Bronchial epithelial cell (primary cell): ENCODE results near the genes EIF2AK2 and CEBPZOS.

GRCh38 chr2:33598203-33599129 is 633 bp downstream of the FAM98A start:
- RRBS, 2 experiments = under 1 to 2% methylated on average over 5 of the region's 27 CpGs

DNA sequence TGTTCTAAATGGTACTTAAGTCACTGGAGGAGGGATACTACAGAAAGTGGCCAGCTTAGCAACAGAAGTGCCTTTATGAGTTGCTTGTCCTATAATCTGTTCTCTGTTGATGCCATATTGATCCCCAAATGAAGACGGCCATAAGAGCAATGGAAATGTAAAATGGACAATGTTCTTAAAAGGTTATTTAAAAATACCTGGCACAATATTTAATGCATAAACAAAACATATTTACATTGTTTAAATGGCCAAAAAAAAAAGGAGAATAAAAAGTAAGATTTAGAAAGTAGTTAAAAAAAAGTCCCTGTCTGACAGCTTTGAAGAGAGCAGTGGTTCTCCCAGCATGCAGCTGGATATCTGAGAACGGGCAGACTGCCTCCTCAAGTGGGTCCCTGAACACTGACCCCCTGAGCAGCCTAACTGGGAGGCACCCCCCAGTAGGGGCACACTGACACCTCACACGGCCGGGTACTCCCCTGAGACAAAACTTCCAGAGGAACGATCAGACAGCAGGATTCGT is 258.2 kb upstream of the CRIM1 start:
- RRBS, 2 experiments = no CpG with 5 or more reads among the region's 6 CpGs

GRCh38 chr2:36356663-36356752 is 930 bp downstream of the CRIM1 start:
- RRBS, 2 experiments = no CpG with 5 or more reads among the region's 9 CpGs

- RRBS, 2 experiments = no CpG with 5 or more reads among the region's 2 CpGs
Observed at GRCh38 chr2:36357890-36358294, 2.3 kb downstream of the CRIM1 start.

- RRBS, 2 experiments = no CpG with 5 or more reads among the region's 8 CpGs
Observed at GRCh38 chr2:36364807-36365457, 9.4 kb downstream of the CRIM1 start.

DNA sequence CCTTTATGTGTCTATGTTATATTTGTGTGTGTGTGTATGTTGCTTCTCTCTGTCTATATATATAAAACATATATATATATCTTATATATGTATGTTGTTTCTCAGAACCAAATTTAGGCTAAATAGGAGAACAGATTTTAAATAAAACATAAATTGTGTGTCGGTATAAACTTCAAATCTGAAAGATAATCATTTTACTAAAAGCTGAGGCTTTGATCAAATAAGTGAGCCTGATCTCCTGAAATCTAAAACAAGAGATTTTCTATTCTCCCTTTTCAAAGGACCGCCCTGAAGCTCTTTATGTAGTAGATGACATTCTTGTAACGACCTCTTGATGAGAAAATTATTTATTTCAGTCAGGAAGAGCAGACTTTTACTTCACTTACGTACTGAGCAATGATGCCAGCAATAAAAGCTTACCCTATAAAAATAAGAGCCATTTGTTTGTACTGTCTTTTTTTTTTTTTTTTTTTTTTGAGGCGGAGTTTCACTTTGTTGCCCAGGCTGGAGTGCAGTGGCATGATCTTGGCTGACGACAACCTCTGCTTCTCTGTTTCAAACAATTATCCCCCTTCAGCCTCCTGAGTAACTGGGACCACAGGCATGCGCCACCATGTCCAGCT is 39.1 kb downstream of the CRIM1 start:
- RRBS, 2 experiments = no CpG with 5 or more reads among the region's 7 CpGs

DNA sequence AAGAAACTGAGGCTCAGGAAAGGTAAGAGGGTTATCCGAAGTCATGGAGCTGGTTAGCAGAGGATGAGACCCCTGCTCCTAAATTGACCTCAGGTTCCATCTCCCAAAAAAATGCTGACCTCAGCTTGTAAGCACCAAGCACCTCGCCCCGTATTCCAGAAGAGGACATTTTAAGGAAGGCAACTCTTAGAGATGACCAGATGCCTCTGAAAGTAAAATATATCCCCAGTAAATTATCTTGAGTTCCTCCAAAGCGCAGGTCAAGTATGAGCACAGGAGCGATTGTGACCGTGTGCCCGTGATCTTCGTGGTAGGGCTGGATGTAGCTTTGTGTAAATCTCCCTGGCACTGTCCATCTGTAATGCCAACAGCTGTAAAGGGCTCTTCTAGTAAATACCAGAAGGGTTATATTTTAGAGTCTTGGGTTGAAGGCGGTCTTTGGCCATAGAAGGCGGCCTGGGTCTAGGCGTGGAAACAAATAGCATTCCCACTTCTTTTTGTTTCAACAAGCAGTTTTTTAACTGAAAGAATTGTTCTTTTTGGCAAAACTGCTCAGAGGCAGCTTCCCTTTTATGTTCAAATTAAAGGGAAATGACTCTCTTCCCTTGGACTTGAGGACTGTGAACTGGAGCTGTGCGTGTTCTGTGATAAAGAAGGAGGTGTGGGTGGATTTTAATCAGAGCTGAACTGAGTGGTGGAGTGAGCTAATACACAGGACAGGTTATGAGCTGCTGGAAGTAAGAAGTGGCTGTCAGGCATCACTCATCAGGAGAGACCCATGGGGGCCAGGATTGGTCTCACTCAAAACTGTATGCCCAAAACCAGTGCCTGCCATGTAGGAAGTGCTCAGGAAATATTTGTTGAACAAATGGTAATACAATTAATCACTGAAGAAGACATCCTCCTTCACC is 56.3 kb downstream of the FEZ2 start:
- RRBS, 2 experiments = no CpG with 5 or more reads among the region's 12 CpGs

- RRBS, 2 experiments = no CpG with 5 or more reads among the region's 4 CpGs
Observed at GRCh38 chr2:36548063-36548893, 49.7 kb downstream of the FEZ2 start.

DNA sequence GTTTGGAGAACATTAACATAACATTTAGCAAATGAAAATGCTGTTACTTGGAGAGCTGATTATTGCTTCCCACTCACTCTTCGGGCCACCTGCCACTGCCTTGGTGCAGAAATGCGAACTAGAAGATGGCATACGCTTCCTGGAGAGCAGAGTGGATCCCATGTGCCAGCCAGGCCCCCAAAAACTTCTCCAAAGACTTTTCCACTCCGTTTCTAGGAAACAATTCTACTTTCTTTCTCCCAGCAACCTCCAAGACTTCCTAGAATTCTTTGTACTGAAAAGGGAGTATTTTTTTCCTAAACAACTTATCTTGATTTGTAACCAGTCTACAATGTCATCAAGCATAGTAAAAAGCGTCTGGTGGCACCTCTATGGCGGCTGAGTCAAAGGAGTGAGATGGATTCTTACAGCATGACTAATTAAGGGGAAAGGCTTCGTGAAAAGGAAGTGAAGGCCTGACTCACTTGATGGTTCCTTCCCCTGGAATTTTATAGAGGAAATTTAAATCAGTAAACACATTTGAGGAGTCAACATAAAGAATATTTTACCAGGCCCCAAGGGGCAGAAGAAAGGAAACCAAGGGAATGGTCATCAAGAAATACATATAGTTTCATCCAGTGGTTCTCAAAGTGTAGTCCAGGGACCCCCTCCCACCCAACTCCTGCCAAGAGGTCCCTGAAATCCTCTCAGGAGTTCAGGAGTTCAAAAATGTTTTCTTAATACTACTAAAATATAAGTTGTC is 36.5 kb downstream of the FEZ2 start:
- RRBS, 2 experiments = no CpG with 5 or more reads among the region's 7 CpGs

GRCh38 chr2:36782200-36782744 is 85.8 kb downstream of the VIT start:
- RRBS, 2 experiments = no CpG with 5 or more reads among the region's 16 CpGs

GRCh38 chr2:36893884-36894111 is 72.5 kb downstream of the STRN start:
- RRBS, 2 experiments = no CpG with 5 or more reads among the region's 3 CpGs

DNA sequence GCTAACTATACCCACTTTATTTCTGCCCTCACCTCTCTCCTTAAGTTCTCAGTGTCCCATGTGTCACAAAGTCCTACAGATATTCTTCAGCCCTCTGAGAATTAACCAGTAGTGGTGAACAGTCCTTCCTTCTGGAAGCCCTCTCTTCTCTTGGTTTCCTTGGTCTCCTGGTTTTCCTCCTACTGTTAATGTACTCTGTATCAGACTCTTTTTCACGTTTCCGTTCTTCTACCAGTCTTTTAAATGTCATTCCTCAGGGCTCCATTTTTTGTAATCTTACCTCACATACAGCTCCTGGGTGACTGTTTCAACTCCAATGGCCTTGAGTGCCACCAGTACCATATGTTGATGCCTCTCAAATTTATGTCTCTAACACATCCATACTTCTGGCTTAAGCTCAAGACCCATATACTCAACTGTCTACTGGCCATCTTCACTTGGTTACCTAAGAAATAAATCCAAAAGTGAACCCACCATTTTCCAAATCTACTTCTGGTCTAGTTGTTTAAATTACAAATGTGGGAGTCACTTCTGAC is 53.9 kb downstream of the STRN start:
- RRBS, 2 experiments = no CpG with 5 or more reads among the region's 2 CpGs

DNA sequence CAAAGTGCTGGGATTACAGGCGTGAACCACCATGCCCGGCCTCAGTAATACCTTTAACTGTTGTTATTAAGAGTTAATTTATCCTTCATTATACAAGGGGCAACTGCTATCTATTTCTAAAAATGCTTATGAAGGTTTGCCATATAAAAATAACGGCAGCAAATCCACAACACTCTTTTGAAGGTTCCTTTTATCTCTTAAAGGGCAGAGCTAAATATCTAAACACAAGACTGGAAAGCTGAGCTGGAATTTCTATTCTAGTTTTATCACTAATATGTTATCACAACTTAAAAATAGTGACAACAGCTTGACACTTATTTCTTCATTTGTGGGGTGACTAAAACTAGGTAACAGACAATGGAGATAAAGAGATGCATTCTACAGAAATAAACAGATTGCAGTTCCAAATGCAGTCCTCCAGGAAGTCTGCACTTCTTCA is 53.8 kb upstream of the STRN start:
- RRBS, 2 experiments = no CpG with 5 or more reads among the region's 3 CpGs

DNA sequence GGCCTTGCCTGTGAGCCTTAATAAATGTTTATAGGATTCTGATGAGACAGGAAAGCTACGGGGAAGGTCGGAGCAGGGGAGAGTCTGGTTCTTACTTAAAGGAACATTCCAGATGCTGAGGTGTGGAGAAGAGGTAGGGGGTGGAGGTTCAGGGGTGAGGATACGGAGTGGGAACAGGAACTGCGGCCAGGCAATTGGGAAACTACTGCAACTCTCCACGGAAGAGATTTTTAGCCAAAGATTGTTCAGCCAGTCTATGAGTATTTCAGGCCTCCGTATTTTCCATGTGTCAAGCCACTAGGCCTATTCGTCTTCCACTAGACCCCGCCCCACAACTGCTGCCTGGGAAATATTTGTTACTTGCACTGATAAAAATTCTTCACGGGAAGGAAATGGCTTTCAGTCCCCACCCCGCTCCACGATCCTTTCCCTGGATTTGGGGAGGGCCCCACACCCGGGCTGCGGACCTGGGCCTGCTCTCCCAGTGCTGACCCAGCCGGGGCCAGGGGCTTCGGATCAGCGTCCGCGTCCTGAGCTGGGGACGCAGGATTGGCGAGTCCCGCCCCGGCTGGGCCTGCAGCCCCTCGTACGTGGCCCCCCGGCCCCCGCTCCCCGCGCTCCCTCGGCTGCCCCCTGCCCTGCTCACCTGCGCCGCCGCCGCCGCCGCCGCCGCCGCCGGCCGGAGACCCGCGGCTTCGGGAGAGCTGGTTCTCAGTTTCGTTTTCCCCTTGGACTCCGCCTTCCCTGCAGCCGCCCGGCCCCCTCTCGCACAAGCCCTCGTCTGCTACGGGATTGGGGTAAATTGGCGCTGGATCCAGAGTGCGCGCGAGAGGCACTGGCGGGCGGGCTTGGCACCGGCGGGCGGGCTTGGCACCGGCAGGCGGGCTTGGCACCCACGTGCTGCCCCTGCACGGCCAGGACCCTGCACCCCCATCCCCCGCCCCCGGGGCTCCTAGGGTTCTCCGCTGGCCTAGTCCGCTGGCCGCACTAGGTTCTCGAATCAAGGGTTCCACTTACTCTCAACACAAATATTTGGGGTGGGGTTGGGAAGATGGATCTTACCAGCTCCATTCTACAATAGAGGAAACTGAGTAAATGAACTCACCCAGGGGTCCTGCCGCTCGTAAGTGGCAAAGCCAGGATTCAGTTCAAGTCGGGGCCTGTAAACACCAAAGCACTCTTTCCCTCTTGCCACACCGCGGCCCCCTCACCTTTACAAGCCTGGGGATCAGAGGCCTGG is at the start of gene EIF2AK2:
Gene EIF2AK2, minus strand, starts transcription at position 719 of the 1,240 bp plus-strand sequence.
- RRBS, 2 experiments = 2% methylated on average over 38 of the region's 74 CpGs

DNA sequence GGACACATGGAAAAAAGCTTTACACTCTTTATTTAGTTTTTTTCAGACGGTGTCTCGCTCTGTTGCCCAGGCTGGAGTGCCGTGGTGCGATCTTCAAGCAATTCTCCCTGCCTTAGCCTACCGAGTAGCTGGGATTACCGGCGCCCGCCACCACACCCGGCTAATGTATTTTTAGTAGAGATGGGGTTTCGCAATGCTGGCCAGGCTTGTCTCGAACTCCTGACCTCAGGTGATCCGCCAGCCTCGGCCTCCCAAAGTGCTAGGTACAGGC is 11.3 kb upstream of the EIF2AK2 start:
- RRBS, 2 experiments = no CpG with 5 or more reads among the region's 13 CpGs

DNA sequence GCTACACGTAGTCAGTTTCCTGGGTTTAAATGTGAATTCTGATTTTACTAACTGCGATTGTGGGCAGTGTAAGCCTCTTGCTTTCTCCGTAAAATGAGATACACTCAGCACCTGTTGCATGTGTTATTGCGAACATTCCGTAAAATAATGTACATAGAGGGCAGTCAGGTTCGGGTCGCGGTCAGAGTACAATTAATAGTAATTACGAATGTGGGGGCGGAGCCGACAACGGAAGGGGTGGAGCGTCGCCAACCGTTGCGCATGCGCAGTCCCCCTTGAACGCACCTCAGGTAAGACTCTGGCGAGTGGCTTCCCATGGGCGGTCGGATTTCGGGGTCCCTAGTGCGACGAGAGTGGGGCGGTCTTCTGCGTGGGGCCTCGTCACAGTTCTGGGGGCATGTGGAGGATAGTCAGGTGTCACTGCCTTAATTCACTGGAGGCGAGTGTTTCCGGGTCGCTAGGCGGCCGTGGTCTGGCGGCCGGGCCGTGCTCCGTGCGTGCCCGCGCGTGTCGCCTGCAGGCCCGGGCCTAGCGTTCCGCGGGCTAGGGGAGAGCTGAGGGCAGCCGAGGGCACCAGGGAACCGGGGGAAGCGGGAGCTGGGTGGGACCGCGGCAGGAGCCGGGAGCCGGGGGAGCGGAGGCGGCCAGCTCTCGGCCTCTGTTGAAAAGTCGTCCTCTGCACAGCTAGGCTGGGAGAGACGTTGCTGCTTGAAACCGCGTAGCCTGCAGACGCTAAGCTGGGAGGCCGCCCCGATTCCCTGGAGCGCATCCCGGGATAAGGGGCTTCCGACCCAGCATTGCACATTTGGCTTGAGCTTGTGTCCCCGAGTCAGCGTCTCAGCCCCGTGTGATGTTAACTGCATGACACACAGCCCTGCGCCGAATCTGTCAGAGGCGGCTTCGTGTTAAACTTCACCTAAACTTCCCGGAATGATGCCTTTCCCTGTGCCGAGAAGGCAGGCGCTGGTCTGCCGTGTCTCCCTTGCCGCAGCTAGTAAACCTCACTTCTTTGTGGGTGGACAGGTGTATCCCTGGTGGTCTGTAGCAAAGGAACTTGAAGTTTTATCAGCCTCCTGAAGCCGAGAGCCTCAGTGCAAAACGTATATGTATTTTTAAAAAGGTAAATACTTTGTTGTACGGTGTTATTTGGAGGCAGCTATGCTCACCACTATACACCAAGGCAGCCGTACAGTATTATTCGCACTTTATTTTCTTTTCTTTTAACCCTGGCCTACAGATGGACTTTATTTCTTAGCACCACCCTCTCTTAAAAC is at the start of gene CEBPZOS:
Gene CEBPZOS, plus strand, starts transcription at position 266 of the 1,274 bp plus-strand sequence.
- RRBS, 2 experiments = under 1 to 2% methylated on average over 18 of the region's 82 CpGs

DNA sequence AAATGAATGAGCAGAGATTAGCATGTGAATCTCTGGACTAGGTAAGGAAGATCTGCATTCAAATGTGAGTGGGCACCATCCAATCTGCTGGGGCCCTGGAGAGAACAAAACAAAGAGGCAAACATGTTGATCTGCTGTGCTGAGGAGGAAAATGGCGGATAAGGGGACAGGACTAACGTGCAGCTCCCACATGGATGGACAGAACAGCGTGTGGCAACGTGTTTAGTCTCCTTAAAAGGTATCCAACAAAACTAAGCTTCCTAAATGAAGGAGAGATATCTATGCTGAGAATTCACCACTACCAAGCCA is 9.7 kb downstream of the CEBPZOS start:
- RRBS, 2 experiments = no CpG with 5 or more reads among the region's 4 CpGs

DNA sequence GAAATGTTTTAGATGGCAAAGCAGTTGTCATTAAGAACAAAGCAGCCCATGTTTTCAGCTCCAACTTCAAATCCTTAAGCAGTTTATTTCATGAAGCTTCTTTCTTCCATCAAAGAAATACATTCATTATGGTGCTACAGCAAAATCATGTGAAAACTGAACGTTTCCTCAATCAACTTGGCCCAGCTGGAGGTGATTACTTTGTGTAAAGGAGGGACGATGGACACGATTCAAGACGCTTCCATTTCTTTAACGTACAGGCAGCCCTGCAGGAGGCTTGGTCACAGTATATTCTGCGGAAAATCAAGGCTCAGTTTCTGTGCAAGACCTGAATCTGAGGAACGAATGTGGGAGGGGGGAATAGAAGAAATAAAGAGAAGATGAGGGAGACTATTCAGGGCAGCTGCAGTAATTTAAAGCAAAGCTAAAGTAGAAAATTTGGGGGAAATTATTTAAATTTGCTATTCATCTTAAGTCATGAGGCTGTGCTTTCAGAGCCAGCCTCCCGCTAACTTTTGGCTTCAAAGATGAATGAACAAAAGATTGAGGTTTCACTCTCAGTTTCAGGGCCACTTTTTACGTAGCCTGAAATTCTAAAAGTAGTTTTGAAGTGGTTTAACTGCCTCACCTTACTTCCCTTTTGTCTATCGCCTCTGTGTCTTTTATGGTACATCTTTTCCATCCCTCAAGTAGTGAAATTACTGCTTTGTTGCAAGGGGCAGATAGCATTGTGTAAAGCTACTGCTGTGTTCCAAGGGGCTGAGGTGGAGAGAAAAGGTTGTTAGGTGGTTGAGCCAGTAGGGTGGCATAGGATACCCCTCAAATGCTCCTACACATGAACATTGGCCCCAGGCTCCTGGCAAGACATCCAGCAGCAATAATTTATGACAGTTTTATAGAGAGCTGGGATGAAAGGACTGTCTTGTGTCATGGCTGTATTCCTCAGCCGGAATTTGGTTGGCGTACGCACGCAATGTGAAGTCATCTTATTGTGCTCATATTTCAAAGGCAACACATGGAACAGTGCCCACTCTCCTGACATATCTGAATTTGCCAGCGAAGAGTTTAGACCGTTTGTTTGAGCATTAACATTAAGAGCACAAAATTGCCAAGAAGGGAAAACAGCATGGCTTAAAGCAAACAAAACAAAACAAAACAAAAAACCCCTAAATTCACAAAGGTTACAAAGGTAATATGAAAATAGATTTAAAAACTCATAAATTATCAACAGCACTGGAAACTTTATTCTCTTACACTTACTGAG is 32.0 kb downstream of the QPCT start:
- RRBS, 2 experiments = no CpG with 5 or more reads among the region's 16 CpGs

GRCh38 chr2:37468149-37468735 is 123.8 kb downstream of the QPCT start:
- RRBS, 2 experiments = no CpG with 5 or more reads among the region's 4 CpGs